Measurements from ENCODE around the genes ZFR, SLC45A2 and RAI14.

- RRBS, result no CpG with 5 or more reads among the region's 8 CpGs
Measured at GRCh38 chr5:31916307-31916719, 257.8 kb downstream of the GOLPH3 start.

DNA sequence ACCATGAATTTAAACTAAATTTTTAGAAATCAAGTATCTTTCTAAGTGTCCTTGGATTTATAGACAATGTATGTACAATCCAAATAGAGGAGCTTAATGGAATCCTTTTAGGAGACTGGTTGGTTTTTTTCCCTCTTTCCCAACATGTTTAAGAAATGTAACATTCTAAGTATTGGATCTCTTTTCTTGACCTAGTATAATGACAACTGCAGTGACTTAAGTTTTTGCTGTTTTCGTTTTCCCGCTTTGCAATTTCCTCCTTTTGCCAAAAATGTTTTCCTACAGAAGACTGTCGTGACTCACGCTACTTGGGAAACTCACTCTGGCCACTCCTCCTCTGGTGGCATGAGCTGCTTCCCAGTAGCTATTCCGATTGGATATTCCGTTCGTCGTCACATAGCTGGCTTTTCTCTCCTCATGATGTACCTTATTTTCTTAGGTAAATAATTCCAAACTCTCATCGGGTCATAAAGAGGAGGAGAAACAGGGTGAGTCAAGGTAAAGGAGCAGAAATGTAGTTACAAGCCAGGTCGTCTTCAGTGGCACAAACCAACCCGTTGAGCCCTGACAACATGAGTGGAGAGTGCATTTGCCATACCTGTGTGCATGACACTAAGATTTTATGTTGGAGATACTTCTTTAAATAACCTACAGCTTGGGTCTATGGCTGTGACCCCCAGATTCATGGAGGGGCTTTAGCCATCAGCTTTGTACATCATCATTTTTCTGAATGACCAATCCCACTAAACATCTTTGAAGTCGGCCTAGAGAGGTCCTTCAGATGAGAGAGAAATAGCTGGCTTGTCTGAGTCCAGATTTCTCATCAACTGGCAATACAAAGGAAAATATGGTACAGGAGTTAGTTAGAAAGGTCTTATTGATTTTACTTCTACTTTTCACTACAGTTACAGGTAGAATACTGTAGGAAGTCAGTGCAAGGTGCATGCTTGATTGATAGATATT lies 64.8 kb downstream of the GOLPH3 start:
- RRBS, result no CpG with 5 or more reads among the region's 12 CpGs

GRCh38 chr5:32143493-32143914 lies 30.6 kb downstream of the GOLPH3 start:
- RRBS, result no CpG with 5 or more reads among the region's 3 CpGs

DNA sequence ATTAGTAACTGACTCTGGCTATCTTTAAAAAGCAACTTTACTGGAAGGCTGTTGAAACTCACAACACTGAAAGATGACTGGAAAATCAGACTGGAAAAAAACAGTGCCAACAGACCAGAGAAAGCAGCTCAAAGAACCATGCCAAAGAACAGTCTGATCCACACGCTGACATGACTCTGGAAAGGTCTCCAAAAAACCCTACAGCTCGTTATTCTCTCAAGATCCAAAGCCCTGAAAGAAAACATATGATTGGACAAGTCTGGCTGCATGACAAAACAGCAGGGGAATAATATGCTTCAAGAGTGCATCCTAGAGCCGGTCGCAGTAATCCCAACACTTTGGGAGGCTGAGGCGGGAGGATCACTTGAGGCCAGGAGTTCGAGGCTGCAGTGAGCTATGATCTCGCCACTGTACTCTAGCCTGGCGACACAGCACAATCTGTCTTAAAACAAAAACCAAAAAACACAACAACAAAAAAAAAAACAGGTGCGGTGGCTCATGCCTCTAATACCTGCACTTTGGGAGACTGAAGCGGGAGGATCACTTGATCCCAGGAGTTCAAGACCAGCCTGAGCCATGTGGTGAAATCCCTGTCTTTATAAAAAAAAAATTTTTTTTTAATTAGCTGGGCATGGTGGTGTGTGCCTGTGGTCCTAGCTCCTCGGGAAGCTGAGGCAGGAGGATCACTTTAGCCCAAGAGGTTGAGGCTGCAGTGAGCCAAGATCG lies 5.4 kb downstream of the GOLPH3 start:
- RRBS, result no CpG with 5 or more reads among the region's 12 CpGs

- RRBS, result no CpG with 5 or more reads among the region's 9 CpGs
Measured at GRCh38 chr5:32232287-32232937, 58.3 kb upstream of the GOLPH3 start.

- RRBS, result no CpG with 5 or more reads among the region's 7 CpGs
Measured at GRCh38 chr5:32290923-32291655, 21.6 kb downstream of the MTMR12 start.

DNA sequence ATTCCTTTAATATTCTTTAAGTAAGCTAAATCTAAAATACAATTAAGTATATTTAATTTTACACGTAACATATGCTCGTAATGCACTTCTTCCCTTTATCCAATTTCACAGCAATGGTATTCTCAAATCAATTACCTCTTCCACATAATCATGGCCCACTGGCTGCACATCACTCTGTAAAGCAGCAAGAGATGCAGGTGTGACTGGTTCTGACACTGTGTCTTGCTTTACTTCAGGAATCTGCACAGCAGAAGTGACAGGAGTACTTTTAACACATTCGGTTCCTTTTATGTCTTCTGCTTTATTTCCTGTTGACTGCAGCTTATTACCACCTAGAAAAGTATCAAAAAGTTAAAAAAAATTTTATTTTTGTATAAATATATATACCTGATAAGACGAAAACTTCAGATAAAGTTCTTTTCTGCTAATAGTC lies 44.7 kb downstream of the ZFR start:
- RRBS, result no CpG with 5 or more reads among the region's 4 CpGs

GRCh38 chr5:32444405-32445196 lies at the start of gene ZFR:
ZFR (minus strand) TSS chr5:32444740.
- RRBS, result 2% methylated on average over 5 of the region's 71 CpGs

DNA sequence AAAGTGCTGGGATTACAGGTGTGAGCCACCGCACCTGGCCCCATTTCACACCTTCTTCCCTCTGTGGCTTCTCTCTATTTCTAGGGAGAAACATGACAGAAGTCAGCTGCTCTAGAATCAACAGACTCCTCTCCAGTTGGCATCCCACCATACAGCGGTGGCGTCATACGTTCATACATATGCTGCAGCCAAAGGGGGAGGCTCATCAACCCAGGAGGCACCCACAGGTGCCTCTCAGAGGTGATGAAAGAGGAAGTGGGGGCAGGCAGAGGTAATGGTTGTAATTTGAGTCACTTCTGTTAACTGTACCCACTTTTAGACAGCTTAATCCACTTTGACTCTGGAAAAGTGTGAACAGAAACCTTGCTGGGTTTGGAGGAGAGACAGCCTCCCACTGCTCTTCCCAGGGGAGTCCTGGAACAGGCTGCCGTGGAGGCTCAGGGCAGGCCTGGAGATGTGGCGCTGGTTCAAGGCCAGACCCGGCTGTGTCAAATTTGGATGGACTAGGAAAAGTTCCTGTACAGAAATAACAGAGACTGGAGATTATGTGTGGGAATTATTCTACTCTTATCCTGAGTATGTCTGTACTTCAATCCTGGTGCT lies 47.2 kb upstream of the SUB1 start:
- RRBS, result no CpG with 5 or more reads among the region's 7 CpGs

- RRBS, result no CpG with 5 or more reads among the region's 3 CpGs
Measured at GRCh38 chr5:33320869-33321547, 119.8 kb upstream of the TARS1 start.

DNA sequence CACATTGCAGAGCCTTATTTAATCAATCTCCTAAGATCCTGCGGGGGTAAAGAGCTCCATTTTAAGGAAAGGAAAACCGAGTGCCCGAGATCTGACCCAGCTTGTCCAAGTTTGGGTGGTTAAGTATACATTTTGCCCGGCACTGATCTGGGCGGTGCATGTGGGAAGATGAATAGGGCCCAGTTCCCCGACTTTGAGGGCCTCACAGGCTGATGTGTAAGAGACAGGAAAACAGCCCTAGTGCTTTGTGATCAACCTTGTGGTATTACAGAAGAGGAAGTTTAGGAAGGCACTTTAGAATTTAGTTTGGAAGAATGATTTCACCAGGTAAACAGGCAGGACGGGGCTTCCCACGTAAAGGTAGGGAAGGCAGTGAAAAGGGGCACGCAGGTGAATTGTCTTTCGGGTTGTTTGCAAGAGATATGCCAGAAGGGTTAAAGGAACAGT lies 763 bp downstream of the TARS1 start:
- RRBS, result no CpG with 5 or more reads among the region's 10 CpGs

GRCh38 chr5:33642167-33642552 lies 201.4 kb downstream of the TARS1 start:
- RRBS, result no CpG with 5 or more reads among the region's 5 CpGs

DNA sequence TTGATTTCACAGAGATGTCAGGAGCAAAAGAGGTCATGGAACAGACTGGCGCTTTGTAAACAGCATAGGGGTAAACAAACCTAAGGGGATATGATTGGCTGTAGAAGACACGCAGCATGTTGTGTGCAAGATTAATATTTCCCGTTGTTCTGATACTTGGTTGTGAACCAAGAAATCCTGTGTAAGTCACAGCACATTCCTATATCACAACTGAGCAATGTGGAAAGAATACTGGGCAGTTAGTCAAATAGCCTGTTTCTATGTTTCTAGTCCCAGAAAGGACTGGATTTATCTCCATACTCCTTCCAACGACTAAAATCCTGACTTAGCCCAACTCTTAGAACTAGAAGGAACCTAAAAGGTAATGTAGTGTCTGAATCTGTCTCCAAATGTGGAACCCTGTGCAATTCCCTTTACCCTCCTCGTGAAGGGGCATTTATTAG lies 3.1 kb downstream of the ADAMTS12 start:
- RRBS, result no CpG with 5 or more reads among the region's 5 CpGs

- RRBS, result no CpG with 5 or more reads among the region's 15 CpGs
Measured at GRCh38 chr5:33984380-33985016, at the start of gene SLC45A2. SLC45A2 (minus strand) TSS chr5:33984693.

DNA sequence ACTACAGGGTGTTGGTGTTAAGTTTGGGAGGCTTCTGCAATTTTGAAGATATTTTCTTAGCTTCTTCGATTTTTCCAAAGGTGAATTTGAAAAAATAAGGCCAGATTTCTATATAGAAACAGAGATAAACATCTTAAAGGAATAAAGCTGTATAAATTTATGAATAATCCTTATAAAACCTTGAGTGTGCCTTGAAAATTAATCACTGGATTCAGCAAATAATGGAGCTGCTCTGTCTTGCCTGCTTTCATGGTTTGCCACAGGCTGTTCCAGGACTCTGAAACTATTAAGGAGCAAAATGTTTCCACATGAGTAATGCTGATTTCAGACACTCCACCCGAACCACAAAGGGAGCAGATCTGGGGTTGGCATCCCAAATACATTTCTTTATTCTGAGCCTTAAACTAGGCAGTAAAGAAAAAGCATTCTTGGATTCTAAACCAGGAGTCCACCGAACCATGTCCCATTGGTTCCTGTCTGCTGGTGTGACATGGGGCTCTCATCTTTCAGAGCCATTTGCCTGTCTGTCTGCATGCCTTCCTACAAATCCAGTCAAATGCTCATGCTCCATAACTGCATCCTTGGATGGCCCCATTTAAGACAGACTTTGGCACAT lies 10.1 kb upstream of the C1QTNF3 start:
- RRBS, result no CpG with 5 or more reads among the region's 3 CpGs

DNA sequence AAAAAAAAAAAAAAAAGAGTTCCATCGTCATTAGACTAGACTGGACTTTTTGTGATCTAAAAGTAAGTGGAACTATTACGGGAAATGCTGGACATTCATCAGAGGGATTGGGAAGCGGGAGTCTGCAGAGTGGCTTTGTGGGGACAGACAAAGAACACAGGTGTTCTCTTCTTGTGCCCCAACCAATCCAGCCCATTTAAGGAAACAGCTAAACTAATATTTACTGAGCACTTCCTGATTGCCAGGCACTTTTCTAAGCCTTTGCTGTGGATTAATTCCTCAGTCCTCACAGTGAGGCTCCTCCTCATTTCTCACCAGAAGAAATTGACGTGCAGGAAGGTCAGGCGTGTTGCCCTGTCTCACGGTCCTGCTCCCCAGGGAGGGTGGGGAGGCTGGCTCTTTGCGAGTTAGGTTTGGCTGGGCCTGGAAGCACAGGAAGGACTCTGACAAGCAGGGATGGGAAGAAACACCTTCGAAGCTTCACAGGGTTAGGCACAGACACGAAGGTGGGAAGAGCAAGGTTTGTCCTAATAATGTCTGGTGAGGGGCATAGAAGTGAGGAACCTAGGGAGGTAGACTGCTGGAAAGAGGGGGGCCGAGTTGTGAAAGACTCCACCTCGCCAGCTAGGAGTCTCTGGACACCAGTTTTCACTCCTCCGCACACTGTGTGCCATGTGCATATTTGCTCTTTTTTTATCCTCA lies 176.2 kb upstream of the RAI14 start:
- RRBS, result no CpG with 5 or more reads among the region's 12 CpGs

DNA sequence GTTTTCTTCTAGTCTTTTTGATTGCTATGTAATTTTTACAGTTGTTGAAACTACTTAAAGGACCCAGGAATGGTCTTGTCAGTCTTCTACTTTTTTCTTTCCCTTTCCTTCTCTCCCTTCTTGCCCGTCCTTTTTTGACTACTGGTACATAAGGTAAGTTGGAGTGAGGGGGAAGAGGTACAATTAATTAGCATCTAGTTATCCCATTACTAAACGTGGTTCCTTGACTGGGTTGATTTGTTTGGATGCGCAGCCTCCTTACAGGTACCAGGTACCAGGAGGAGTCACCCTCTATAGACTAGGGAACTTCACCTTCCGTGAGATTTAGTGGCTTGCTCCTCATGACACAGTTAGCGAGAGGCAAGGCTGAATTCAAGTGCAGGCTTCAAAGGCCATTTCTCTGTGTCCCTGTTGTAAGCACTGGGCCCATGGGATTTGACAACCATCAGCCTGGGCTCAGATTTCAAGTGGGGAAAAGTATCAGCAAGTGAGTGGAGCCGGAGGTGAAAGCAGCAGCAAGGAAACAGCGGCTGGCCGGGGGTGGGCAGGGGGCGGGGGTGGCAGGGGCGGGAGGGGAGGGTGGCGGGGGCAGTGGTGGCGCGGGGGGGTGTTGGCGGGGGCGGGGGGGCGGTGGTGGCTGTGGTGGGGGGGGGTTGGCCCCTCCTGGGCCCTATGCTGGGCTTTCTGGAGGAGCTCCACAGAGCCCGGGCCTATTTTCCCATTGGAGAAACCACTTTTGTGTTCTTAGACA lies 165.7 kb upstream of the RAI14 start:
- RRBS, result no CpG with 5 or more reads among the region's 17 CpGs

- RRBS, result no CpG with 5 or more reads among the region's 6 CpGs
Measured at GRCh38 chr5:34529992-34530281, 126.2 kb upstream of the RAI14 start.

- RRBS, result 8% methylated on average over 53 of the region's 79 CpGs
Measured at GRCh38 chr5:34655998-34656709, at the start of gene RAI14. RAI14 (plus strand) TSS chr5:34656328.

DNA sequence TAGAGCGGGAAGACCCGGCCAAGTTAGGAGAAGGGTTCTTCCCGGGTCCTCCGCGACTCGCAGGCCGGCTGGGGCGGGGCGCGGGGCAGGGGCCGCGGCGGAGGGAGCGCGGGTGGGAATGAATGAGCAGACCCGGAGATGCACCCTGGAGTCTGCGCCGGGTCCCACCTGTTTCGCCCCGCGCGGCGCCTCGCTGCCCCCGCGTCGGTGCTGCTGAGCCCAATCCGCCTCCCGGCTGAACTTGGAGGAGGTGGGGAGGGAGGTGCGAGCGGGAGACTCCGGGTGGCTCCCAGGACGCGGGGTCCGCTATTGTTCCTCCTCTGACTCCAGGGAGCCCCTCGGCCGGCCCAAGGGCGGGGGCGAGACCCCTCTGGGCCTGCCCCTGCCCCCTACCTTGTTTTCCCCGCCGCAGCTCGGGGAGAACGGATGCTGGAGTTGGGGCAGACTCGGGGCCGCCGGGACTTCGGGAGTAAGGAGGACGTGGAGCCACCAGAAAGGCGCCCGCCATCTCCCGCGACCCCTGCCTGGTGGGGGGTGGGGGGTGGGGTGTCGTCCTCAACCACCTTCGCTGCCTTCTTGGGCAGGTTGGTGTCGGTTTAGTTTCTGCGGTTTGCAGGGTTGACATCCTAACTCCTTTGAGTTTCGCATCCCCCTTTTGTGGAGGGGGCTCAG lies 718 bp downstream of the RAI14 start:
- RRBS, result 65% methylated on average over 25 of the region's 57 CpGs

Measured in CMK (cell line).